Aortic smooth muscle cell (primary cell): ENCODE measurements around a stretch of chr22.

DNA sequence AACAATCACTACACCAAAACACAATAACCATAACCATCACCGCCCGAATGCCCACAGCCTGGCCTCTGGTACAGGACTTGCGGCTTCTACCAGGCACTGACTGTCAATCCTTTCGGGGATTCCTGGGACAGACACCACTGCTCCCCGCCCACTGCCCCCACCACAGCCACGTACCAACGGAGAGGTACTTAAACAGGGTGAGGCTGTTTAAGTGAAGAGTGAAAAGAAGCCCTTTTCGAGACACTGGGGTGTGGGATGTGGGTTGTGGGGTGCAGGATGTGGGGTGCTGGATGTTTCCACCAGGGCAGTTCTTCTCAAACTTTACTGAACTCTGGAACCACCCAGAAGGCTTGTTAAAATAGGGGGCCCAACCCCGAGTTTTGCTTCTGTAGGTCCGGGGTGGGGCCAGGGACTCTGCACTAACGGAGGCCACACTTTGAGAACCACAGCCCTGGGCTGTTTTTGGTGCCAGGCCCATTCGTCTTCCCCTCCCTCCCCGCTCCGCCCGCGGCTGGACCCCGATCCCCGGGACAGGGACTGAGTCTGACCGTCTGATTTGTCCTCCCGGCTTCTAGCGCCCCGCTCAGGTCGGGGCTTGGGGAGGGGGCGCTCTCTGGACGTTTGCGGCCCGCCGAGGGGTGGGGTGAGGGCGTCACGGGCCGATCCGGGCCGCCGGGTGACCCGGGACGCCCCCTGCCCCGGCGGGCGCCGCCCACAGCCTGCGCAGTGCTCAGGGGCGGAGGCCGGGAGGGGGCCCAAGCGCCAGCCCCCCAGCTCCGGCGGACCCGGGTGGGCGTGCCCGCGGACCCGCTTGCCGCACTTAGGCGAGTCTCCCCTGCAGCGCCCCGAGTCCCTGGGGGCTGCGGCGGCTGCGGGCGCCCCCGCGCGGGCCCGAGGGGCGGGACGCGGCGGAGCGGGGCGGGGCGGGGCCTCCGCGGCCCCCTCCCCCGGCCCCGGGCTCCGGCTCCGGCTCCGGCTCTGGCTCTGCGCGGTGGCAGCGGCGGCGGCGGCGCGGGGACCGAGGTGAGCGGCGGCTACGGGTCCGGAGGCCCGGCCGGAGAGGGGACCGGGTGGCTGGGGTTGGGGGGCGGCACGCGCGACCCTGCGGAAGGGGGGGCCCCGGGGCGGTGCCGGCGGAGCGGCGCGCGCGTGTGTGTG lies 33.8 kb upstream of the PRR5 start:
- RRBS, result 2% methylated on average over 38 of the region's 107 CpGs

DNA sequence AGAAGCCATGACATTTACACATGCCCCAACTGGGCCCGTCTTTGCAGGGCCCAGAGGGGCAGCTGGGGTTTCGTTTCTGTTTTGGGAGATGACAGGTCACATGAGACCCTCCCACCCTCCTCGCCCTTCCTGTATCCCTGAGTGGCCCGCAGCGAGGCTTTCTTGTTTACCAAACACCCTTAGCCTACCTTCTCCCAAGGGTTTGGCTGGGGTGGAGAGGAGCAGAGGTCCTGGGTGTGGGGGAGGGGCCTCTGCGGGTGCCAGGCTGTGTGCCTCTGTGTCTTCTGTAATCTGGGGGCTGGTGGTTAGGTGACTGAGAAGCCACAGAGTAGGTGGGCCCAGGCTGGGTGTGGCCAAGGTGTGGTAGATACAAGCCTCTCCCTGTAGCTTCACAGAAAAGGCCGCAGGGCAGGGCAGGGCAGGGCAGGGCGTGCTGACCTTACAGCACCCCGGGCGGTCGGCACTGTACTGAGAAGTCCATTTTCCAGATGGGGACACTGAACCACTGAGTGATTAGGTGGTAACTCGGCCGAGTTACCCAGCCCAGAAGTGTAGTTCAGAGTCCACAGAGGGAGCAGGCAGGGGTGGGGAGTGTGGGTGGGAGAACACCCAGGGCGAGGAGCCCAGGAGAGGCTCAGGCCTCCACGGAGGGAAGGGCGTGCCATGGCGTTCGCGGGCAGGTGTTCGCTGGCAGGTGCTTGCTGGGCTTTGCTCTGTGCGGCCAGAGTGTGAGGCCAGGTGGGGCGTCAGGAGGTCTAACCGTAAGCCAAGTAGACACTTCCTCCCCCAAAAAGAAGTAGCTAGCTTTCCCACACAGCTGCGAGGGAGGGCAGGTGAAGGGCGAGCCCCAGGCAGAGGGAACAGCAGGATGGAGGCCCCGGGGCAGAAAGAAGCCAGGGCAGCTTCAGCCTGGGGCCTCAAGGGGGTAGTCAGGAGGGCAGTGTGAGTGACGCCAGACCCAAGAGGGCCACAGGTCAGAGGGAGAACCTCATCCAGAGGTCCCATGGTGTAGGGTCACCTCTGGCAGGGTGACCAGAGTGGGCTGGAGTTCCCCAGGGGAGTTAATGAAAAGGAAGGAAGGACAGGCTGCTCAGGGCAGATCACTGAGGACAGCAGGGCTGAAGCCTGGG lies 8.8 kb downstream of the PRR5 start:
- RRBS, result 9% methylated on average over 1 of the region's 27 CpGs

GRCh38 chr22:45010613-45011138 lies 871 bp upstream of the PHF21B start:
- RRBS, result 14% methylated on average over 4 of the region's 18 CpGs

- RRBS, result no CpG with 5 or more reads among the region's 8 CpGs
Measured at GRCh38 chr22:45064482-45064891, 54.7 kb upstream of the PHF21B start.

DNA sequence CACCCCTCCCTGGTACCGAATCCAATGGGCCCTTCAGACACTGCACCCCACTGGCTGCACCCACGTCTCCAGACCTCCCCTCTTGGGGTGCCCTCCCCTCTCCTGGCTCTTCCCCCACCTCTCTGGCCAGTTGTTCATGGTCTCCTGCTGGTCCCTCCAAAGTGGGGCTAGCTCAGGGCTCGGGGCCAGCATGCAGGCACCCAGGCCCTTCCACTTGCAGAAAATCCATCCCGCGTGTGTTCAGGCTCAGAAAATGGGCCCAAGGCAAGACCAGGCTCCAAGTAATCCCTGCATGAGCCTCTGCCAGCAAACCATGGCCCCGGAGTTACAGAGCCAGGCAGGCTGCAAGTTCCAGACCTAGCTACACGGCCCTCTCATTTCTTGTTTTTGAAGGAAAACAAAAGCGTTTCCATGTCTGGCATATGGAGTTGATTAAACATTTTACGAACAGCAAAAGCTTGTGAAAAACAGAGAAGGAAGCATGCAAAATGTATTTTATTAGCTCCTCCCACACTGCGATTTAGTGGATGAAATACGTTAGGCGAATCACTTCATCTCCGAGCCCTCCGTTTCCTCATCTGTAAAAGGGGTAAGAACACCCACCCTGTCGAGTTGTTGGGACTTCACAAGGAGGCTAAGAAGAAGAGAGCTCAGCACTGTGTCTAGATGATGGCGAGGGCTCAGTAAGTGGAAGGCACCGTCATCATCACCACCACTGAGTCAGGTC lies 29.7 kb downstream of the KIAA0930 start:
- RRBS, result no CpG with 5 or more reads among the region's 17 CpGs

GRCh38 chr22:45216398-45216996 lies 24.2 kb downstream of the KIAA0930 start:
- RRBS, result no CpG with 5 or more reads among the region's 18 CpGs

- RRBS, result no CpG with 5 or more reads among the region's 8 CpGs
Measured at GRCh38 chr22:45249237-45249646, 8.5 kb upstream of the KIAA0930 start.

DNA sequence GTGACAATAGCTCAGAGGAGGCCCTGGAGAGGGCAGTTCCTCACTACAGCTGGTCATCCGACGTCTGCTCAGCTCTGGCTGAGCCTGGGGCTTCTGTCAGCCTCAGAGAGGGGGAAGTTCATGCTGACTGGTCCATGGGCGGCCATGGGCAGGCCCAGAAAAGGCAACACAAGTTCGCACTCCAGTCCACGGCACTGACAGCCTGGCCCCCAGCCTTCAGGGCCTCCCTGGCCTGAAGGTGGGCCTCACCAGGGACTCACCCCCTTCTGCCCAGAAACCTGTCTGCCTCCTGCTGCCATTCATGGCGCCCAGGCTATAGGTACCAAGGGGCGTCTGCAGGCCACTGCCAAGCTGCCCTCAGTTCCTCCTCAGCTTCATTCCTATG lies 21.6 kb upstream of the KIAA0930 start:
- RRBS, result no CpG with 5 or more reads among the region's 7 CpGs

GRCh38 chr22:45331981-45332823 lies 22.5 kb downstream of the FAM118A start:
- RRBS, result no CpG with 5 or more reads among the region's 14 CpGs

GRCh38 chr22:45435581-45436211 lies 22.2 kb downstream of the RIBC2 start:
- RRBS, result no CpG with 5 or more reads among the region's 21 CpGs

- RRBS, result no CpG with 5 or more reads among the region's 7 CpGs
Measured at GRCh38 chr22:45469492-45470274, 33.0 kb upstream of the FBLN1 start.

DNA sequence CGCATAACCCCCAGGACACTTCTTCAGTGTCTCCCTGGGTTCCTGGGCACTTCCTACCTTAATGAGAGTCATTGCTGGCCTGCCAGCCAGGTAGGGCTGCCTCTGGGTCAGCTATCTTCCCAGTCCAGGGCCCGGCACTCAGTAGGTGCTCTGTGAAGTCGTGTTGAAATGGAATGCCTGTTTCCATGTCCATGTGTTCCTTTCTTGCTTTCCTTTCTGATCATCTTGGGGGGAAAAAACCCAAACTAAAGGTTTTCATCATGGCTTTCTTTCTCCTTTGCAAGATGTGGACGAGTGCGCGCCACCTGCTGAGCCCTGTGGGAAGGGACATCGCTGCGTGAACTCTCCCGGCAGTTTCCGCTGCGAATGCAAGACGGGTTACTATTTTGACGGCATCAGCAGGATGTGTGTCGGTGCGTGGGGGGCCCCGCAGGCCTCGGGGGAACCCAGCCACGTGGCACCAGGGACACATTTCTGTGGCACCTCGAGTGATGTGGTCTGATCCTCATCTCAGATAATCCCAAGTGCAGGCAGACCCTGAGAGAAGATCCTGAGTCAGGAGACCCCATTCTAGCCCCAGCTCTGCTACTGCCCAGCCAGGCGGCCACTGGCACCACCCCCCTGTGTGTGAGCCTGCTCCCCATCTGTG lies 39.3 kb downstream of the FBLN1 start:
- RRBS, result no CpG with 5 or more reads among the region's 20 CpGs

- RRBS, result 94% methylated on average over 7 of the region's 30 CpGs
Measured at GRCh38 chr22:45542994-45543921, 40.6 kb downstream of the FBLN1 start.

- RRBS, result no CpG with 5 or more reads among the region's 13 CpGs
Measured at GRCh38 chr22:45550411-45550728, 47.7 kb downstream of the FBLN1 start.

DNA sequence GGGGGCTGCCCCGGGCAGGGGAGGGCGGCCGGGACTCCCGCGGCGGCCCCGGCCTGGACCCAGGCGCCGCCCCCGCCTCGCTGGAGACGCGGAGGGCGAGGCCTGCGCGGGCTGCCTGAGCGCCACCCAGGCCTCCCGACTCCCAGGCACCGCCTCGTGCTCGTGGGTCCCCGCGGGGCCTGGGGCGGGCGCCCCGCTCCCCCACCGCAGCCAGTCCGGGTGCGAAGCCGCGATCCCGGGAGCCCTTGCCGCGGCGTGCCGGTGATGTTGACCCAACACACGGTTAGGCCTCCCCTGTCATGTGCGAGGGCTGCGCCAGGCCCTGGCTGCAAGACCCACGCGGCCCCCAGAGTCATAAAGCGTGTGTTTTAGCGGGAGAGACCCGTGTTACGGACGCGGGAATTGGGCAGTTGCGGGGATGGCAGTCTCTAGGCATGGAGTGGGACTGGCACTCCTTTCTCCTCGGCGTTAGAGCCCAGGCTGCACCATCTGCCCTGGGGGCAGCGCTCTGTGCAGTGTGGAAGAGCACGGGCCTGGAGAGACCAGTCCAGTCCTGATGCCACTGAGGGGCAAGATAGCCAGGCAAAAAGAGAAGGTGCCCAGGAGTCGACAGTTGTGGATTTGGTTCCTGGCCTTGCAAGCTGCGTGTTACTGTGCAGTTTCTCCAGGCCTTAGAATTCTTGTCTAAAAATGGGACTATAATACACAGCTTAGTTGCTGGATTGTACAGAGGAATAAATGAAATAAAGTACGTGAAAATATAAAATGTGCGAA lies 749 bp downstream of the ATXN10 start:
- RRBS, result no CpG with 5 or more reads among the region's 56 CpGs

DNA sequence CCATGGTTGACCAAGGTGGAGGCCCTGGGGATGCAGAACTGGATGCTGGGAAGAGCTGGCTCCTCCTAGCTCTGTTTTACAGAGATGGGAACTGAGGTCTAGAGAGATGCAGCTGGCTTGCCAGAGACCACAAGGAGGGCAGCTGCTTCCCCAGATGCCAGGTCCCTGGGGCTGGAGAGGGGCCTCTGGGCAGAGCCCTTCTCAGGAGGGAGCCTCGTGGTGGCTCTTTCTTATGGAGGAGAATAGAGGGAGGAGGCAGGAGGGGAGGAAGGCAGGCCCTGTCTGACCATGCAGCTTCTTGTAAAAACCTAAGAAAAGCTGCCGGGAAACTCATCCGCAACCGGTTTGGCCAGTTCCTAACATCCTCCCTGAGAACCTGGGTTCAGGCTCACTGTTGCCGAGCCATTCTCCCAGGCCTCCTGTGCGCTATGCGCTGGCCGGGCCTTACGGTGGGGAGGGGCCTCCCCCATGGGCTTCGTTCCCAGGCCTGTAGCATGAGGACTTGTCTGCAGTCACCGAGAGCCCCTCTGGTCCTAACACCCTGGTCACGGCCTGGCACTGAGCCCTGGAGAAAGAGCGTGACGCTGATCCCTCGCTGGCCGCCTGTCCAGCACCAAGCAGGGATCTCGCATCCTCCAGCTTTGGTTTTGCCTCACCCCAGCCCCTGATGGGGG lies 80.5 kb downstream of the WNT7B start:
- RRBS, result 42% methylated on average over 4 of the region's 17 CpGs

DNA sequence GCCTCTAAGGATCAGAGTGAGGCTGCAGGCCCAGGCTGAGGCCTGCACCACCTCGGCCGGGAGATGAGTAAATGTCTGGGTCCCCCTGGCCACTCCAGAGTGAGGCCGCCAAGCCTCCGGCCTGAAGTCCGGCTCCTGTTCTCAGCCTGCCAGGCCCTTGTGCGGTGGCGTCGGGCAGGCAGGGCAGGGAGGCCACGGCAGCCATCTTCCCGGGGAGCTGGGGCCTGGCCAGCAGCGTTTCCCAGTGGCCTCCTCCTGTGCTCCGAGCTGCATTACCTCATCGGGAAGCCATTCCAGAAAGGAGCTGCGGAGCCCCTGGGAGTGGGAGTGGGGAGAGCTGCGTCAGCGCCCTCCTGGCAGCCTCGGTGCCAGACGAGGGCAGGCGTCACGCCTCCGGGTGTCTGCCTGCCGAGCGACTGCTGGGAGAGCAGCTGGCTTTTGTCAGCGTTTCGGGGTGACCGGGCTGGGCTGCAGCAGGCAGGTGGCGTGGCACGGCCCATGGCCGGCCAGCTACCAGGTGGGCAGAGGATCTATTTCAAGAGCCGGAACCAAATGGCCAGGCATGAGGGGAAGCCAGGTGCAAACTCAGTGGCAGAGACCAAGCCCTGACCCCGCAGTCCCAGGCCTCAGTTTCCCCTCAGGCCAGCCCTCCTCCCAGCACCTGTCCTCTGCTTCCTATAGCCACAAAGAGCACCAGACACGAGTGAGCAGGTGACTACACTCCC lies 30.9 kb upstream of the WNT7B start:
- RRBS, result 5% methylated on average over 18 of the region's 32 CpGs

DNA sequence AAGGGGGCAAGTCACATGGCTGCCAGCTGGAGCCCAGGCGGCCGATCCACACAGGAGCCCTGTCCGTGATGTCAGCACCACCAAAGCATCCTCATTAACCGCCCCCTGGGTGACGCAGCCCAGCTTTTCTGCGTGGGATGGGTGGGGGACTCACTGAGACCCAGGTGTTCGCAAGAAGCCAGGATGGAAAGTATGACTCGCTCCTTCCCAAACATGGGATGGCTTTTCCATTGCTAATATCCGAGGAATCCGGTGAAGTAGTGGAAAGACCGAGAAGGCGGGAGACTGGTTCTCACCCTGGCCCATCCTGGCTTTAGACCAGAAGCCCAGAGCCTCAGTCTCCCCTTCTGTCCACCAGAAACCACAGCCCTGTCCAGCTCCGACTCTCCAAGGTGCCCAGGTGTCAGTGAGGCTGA lies 46.7 kb upstream of the WNT7B start:
- RRBS, result no CpG with 5 or more reads among the region's 13 CpGs

DNA sequence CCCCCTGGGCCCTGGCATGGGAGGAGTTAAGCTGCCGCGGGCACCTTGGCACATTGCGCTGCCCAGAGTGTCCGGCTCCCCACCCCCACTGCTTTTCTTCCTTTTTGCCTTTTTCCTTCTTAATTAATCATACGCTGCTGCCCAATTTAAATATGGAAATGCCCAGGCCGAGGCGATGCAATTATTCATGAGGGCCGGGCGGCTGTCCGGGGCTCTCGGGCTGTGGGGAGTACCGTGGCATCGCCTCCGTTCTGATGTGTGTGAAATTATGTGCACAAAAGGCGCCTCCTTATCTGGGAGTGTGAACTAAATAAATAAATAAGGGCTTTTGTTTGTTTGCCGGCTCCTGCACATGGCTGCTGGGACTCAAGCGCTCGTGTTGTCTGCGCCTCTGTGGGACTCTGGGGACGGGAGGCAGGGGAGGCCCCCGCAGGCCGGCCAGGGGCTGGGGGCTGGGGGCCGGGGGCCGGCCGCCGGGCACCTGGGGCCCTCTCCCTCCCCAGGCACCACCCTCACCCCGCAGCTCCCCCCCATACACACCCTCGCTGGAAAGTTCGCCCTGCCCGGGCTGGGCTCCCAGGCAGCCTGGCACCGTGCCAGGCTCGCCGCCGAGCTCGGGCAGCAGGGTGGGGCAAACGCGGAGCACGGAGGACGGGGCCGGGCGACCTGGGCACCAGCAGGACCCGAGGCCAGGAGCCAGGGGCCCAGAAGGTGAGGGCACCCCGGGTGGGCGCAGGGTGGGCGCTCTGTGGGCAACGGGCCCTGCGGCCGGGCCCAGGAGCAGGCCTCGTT lies 76.4 kb upstream of the WNT7B start:
- RRBS, result 2% methylated on average over 23 of the region's 49 CpGs

DNA sequence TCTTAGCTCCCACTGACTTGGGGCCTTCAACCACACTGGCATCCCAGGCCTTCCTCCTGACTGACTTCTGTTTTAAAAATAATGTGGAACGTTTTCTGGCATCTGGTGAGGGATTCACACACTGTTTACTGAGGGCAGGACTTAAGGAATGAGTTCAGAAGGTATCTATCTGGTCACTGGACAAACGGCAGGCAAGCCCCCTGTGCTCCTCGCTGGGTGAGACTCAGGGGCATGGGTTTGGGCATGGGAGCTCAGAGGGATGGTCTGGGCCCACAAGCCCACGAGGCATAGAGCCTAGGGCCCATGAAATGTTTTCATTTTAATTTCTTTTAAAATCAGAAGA lies 77.7 kb upstream of the WNT7B start:
- RRBS, result no CpG with 5 or more reads among the region's 4 CpGs